Peripheral blood mononuclear cell (primary cell): Measurements from ENCODE around the gene NAP1L4.

GRCh38 chr11:2166110-2166511 lies 5.1 kb upstream of the INS start:
- PRO-cap, 8 experiments = no peak in any of the 8 experiments

- PRO-cap, 8 experiments = peak in 1 of 8 experiments; most common minus-strand start chr11:2270066 (in 1)
Measured at GRCh38 chr11:2269847-2270296, 516 bp downstream of the ASCL2 start.

DNA sequence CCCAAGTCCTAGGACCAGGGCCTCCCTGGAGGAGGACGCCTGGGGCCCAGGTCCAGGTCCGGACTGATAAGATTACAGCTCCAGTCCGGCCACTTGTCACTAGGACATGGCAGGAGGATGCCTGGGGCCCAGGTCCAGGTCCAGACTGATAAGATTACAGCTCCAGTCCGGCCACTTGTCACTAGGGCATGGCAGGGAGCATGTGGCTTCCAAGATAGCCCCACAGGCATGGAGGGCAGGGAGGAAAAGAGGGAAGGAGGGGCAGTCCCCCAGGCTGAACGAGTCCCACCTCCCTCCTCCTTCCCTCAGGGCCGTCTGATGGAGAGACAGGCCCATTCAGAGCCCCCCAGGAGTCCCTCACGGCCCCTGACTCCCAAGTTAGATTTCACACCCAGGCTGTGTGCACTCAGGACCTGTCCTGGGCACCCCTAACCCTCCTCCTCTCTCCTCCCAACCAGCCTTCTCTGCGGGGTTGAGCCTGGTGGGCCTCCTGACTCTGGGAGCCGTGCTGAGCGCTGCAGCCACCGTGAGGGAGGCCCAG lies 1.9 kb downstream of the TSPAN32 start:
- PRO-cap, 8 experiments = no peak in any of the 8 experiments

DNA sequence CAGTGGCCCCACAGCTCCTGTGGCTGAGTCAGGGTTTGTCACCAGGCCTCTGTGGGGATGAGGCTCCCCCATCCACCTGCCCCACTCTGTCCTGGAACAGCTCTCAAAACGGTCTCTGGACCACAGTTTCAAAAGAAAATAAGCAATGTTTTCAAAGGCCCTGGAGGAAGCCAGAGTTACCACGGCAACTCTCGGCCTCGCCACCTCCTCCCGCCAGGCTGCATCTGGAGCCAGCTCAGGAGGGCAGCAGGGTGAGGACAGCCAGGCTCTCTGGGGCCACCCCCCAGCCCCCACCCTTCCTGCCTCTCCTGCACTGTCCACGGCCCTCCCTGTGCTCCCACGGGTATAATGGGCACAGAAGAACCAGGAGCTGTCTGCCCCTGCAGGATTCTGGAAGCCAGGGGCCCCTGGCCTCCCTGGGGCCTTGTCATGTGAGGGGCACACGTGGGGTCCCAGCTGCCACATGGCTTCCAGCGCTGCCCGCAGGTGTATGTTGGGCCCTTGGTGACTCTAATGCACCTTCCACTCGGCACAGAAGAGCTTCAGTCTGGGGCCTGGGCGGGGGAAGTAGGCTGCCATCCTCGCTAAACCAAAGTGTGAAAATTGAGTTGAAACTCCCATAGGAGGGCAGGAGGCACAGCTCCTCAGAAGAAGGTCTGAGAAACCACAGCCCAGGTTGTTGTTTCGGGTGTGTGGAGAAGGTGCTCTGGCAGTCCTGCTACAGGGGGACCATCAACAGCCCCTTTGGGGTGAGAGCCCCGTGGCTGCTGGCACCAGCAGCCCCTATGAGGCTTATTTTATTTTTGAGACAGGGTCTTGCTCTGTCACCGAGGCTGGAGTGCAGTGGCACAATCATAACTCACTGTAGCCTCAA lies 10.4 kb downstream of the CD81 start:
- PRO-cap, 8 experiments = peak in 5 of 8 experiments; most common plus-strand start position 685 of the sequence (in 5); most common minus-strand start position 85 of the sequence (in 1)

DNA sequence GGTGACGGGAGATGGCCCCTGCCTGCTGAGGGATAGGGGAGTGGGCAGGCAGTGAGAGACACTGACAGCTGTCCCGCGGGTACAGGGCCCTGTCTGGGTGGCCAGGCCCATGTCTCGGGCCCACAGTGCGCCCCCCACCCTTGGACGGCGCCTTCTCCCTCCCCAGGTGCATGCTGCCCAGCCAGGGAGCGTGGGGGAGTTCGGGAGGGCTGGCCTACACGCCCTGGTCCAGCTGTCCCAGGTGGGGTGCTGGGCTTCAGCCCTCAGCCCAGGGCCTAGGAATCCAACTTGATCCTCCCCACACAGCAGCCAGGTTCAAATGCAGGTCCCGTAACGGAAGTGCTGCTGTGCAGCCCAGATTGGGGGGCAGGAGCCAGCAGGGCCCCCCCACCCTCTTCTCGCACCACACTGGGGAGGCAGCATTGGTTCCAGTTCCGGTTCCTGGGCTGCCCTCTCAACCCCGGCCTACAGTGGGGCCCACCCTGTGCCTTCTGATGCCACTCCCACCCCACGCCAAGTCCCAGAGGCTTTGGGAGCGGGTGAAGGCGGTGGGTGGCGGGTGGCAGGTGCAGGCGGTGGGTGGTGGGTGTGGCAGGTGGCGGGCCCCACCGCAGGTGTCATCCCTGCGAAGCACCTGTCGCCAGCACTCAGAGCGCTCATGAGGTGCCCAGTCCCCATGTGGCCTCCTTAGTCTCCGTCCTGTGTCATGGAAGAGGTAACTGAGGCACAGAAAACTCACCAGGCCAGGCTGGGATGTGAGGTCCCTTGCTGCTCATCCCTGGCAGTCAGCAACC lies 7.2 kb upstream of the TSSC4 start:
- PRO-cap, 8 experiments = peak in 3 of 8 experiments; most common plus-strand start position 322 of the sequence (in 1); most common minus-strand start position 320 of the sequence (in 2)

- PRO-cap, 8 experiments = no peak in any of the 8 experiments
Measured at GRCh38 chr11:2427106-2427648, 17.1 kb downstream of the TRPM5 start.

- PRO-cap, 8 experiments = no peak in any of the 8 experiments
Measured at GRCh38 chr11:2460569-2461076, 15.8 kb downstream of the KCNQ1 start.

DNA sequence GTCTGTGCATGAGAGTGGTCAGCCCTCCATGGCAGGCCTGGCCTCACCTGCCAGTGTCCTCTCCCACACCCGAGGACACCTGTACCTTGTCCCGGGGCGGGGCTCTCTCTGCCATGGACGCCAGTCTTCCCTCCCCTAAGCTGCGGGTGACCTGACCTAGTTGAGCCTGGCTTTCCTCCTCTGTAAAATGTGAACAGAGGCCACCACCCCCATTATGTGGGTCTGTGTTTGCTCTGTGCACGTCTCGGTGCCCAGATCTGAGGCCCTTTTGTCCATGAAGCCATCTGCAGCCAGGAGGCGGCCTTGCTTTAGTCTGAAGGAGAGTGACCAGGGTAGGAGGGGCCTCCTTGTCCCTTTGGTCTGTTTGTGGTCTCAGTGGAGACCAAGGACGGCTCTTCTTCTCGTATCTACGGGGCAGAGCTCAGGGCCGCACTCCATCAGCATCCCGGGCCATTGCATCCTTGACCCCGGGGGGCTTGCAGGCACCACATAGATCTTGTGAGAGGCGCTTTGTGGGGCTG lies 121.5 kb downstream of the KCNQ1 start:
- PRO-cap, 8 experiments = no peak in any of the 8 experiments

DNA sequence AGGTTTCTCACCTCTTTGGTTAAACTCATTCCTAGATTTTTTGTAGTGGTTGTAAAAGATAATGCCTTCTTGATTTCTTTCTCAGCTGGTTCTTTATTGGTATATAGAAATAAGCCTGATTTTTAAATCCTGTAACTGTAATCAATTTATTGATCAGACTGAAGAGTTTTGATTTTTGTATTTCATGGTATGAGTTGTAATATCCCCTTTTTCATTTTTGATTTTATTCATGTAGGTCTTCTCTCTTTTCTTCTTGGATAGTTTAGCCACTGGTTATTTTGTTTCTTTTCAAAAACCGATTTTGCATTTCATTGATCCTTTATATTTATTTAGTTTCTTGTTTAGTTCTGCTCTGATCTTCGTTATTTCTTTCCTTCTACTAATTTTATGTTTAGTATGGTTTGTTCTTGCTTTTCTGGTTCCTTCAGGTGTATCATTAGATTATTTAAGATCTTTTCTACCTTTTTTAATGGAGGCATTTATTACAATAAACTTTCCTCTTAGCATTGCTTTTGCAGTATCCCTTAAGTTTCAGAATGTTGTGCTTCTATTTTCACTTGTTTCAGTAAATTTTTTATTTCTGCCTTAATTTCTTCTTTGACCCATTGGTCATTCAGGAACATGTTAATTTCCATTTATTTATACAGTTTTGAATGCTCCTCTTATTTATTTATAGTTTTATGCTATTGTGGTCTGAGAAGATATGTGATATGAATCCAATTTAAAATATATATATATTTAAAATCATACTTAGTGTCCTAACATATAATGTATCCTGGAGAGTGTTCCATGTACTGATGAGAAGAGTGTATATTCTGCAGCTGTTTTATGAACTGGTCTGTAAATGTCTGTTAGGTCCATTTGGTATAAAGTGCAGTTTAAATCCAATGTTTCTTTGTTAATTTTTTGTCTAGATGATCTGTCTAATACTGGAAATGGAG lies 197.8 kb downstream of the KCNQ1 start:
- PRO-cap, 8 experiments = no peak in any of the 8 experiments

GRCh38 chr11:2693578-2693766 lies 192.1 kb downstream of the CDKN1C start:
- PRO-cap, 8 experiments = no peak in any of the 8 experiments

GRCh38 chr11:2790971-2792289 lies 94.1 kb downstream of the CDKN1C start:
- PRO-cap, 8 experiments = peak in 8 of 8 experiments; most common plus-strand start chr11:2791859 (in 8); most common minus-strand start chr11:2791796 (in 7)

DNA sequence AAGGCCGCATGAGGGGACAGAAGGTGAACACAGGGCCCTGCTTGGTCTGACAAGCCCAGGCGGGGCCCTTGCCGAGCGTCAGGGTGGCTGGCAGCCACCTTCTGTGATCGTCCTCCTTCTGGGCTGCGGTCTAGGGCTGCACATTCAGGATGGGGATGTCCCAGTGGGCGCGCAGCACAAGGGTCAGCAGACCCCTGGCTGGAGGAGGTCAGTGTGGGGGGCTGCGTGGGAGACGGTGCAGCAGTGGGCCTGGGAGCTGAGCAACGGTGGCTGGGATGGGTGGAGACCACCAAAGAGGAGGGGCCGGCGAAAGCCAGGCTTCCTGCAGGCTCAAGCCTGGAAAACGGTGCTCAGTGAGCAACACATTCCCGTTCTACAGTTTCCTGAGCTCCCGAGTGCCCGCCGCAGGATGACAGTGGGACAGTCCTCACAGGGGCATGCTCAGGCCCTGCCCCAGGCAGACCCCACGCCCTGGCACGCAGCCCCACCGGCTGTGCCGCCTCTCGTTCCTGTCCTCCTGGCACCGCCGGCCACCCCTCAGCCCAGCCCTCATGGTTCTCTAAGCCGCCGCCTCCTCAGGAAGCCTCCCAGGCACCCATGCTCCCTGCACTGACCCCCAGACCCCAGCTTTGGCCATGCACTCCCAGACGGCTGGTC lies 73.9 kb downstream of the CDKN1C start:
- PRO-cap, 8 experiments = no peak in any of the 8 experiments

GRCh38 chr11:2927314-2927966 lies 1.8 kb downstream of the PHLDA2 start:
- PRO-cap, 8 experiments = no peak in any of the 8 experiments

GRCh38 chr11:2929461-2930029 lies 325 bp upstream of the PHLDA2 start:
- PRO-cap, 8 experiments = peak in 7 of 8 experiments; most common plus-strand start chr11:2929814 (in 7); most common minus-strand start chr11:2929714 (in 2)

GRCh38 chr11:2932836-2933274 lies 3.6 kb upstream of the PHLDA2 start:
- PRO-cap, 8 experiments = peak in 6 of 8 experiments; most common plus-strand start chr11:2933147 (in 3); most common minus-strand start chr11:2933147 (in 3)

- PRO-cap, 8 experiments = peak in 2 of 8 experiments; most common plus-strand start chr11:2945622 (in 2); most common minus-strand start chr11:2945605 (in 1)
Measured at GRCh38 chr11:2945319-2945961, 16.2 kb upstream of the PHLDA2 start.

GRCh38 chr11:2990953-2991704 lies 1.0 kb downstream of the NAP1L4 start:
- PRO-cap, 8 experiments = peak in 4 of 8 experiments; most common plus-strand start chr11:2991101 (in 1); most common minus-strand start chr11:2991100 (in 1)

DNA sequence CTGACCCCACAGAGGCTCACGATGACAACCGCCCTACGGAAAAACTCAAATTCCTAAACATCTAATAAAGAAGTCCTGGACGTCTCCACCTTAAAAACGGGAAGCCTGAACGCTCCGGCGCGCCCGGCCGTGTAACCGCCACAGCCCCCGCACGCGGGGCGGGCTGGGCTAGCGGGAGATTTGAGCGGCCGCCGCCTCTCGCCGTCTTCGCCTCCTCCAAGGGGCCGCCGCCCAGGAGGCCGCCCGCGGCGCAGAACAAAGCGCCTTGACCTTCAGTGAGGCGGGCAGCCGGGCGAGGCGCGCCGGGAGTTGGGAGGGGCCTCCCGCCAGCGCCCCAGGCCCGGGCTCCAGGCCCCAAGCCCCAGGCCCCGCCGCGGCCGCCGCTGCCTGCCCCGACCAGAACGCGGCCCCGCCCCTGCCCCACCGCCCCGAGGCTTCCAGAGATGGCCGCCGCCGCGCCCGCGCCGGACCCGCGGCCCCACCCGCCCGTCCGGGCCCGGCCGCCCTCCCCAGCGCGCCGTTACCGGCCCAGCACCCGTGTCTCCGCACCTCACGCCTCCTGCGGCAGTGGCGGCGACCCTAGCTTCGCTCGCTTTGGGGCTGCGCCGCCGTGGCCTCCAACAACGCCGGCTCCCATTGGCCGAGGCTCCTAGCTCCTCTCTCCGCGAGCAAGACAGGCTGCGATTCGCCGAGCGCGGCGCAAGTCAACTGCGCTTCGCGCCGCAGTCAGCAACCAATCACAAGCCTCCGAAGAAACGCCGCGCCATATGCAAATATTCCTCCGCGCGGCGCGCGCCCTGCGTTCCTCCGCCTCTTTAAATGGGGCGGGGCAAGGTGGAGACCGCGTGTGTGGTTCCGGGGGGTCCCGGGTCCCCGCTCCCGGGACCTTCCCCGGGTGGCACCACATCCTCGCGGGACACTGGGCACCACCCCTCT lies at the start of gene NAP1L4:
Gene NAP1L4, minus strand, starts transcription at position 625 of the 936 bp plus-strand sequence.
- PRO-cap, 8 experiments = peak in 8 of 8 experiments; most common plus-strand start position 818 of the sequence (in 8); most common minus-strand start position 389 of the sequence (in 7)

DNA sequence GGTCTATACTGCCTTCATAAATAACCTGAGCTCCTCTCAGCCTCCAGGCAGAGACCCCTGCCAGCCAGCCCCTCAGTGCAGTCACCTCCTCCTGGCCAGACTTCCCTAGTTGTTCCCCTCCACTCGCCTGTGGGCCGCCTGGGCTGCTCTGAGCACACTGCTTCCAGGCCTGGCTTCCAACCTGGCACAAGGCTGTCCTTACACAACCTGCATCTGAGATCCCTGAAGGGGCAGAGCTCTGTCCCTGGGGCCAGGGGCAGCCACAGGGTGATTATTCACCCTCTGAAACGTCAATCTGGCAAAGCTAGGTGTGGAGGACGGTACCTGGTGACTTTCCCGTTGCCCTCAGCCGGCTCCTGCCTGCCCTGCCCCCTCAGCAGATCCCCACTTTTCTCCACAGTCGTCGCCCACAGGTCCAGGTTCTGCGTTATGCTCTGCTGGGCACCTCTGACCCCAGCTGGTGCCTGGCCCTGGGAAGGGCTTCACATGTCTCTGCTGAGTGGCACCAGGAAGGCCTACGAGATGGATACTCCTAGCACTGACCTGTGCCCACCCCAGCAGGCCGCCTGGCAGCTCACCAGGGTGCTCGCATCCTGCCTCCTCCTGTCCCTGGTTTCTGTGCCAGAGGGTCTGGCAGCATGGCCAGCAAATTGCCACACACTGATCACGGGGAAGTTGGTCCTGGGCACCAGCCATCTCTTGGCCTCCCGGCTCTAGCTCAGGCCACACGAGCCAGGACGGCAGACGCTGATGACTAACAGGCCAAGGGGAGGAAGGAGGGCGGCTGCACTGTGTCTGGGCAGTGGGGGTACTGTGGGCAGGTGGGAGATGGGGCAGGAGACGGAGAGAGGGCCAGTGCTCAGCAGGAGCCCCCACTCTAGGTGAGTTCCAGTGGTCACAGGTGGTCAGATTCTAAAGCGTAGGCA lies 13.9 kb downstream of the CARS1 start:
- PRO-cap, 8 experiments = no peak in any of the 8 experiments

GRCh38 chr11:3049648-3050378 lies 7.4 kb downstream of the CARS1 start:
- PRO-cap, 8 experiments = peak in 7 of 8 experiments; most common plus-strand start chr11:3049995 (in 1); most common minus-strand start chr11:3049872 (in 7)